SP-49 (cell line): ENCODE results near the gene IFT27.

DNA sequence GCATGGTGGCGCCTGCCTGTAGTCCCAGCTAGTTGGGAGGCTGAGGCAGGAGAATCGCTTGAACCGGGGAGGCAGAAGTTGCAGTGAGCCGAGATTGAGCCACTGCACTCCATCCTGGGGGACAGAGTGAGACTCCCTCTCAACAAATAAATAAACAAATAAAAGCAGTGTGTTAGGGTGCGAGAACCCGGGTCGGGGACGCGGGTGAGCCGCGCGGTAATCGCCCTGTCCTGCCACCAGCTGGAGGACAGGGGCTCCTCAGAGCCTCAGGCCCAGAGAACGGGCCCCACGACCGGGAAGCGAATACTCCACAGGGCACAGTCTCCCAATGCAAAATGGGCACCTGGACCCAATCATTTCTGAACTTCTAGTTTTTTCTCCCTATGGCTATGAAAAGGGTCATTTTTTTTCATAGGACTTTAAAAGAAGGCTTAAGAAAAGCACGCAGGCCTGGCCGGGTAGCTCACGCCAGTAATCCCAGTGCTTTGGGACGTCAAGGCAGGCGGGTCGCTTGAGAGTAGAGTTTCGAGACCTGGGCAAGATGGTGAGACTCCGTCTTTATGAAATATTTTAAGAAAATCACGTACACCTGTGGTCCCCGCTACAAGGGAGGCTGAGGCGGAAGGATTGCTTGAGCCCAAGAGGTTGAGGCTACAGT is 710 bp upstream of the MCM5 start:
- PRO-cap = no peak

GRCh38 chr22:35426237-35427173 is 26.6 kb downstream of the MCM5 start:
- PRO-cap = no peak

DNA sequence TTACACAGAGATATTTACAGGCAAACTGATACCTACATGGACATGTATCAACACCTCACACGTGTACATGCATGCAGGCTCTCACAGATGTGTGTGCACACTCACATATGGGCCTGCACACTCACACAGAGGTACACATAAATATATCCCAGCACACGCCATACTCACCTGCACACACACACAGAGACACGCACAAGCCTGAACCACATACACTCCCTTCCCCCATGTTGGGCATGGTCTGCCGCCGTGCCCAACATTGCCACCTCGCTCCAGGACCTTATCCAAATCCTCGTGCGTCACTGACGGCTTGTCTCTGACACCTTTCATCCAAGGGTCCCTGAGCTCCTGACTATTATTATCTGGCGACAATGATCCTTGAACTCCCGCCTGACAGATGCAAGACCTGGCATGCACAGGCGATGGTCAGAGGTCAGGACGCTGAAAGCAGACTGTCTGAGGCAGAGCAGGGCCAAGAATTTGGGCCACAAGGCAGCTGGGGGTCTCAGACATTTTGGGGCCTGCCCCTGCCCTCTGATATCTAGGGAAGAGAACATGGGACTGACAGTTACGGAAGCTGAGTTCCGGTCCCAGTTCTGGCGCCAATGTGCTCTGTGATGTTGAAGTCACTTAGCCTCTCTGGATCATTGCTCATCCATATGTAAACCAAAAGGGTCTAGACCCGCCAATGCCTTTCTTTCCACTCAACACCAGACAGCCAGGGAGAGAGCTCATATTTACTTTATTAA is 4.2 kb downstream of the MB start:
- PRO-cap = no peak

DNA sequence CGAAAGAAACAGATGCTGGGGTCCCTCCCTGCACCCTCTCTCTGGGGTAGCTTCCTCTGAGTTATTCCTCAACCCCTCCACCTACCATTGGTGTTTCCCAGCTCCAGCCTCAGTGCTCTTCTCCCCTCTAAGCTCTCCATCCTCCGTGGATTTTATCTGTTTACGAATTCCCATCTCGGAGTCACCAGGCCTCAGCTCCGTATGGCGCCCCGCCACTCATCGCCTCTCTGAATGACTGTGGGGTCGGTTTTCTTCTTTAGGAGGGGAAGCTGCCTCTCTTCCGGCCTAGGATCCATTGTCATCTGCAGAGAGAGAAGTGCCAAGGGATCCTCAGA is 4.3 kb upstream of the APOL5 start:
- PRO-cap = no peak

DNA sequence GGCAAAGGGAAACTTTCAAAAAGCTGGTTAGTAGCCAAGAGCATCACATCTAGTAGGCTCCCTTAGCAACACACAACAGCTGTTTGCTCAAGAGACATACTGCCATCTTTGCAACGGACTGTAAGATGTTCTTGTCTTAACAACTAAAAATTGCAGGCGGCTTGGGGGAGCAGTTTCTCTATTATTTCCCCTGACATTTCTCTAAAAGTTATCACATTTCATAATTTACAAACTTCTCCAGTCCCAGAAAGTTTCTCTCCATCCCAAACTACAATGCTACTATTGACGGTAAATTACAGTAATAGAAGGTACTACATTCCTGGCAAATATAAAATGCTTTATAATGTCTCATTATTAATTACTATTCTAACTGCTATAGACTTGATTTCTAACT is 134.8 kb downstream of the RBFOX2 start:
- PRO-cap = no peak

- PRO-cap = no peak
Measured at GRCh38 chr22:35914457-35914866, 114.2 kb downstream of the RBFOX2 start.

DNA sequence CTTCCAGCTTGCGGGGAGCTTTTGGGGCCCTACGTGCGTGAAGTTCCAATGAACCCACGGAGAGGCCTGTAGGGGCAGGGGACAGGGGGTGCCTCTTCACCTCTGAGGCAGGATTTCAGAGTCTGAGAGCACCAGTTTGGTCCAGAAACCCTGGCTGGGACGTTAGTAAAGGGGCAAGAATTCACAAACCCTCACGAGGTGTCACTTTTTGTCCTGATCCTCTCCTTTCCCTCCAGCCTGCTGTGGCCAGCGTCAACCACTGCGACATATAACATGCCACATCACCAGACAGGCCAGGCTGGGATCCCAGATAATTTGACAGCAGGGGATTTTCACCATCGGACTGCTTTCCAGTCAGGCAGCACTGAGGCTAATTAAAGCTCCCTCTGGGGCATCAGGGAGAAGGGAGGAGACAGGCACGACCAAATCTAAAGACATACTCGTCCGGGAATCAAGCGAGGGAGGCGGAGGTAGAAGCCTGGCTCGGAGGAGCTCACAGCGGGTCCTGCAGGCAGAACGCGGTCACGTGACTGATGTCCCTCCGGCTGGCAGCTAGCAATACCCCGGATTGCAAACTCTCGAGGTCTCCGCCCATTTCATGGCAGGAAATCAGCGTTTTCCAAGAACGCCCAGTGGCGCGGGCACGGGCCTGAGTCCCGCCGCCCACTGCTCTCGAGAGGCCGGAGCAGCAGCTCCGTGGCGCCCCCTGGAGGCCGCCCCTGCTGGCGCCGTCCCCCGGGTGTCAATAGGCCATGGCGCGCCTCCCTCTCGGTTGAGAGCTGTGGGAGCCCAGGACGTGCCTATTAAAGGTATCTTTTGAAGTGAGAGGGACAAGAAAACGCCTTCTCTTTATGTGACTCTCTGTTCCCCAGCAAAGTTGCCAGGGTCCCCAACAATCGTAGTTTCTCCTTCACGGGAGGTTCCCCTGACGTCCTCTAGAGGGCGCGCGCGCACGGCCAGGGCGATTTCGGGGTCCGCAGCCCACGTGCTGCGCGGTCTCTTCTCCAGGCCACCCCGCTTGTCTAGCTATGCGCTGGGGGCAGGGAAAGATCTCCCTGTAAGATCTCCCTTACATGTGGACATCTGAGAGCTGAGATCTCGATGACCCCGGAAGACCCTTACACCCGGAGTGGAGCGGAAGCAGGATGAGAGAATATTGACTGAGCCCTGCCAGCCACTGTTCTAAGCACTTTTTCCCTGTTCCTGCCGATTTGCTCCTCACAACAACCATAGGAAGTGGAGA is 37.2 kb upstream of the RBFOX2 start:
- PRO-cap = no peak

DNA sequence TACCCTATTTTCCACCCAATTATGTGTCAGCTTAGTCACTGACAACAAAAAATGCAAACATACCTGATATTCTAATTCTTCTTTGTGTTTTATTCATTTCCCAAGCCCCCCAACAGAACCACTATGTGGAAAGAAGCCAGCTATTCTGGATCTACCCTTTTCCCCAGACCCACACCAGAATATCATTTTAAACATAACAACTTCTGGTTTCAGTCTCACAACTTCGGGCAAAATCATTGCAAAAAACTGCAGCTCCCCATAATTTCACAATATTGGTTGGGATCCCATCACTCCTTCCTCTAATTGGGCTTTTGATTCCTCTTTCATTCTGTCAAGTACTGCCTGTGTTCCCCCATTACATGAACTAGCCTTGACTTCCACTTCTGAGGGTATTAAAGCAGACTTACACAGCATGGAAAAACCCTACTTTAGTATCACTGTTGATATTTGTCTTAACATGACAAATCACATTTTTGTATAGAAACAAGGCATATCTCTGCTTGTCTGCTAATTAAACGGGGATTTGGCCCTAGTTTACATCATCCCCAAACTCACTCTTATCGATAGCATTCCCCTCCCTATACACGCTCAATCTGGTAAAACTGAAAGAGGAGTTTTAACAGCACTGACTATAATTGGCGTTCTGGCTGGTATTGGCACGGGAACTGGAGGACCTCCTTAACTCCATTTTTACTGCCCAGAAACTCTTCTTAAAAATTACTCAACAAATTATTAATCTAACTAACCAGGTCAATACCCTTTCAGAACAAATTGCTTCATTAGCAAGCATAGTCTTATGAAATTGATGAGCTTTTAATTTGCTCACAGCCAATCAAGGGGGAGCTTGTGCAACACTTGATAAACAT is 4.2 kb upstream of the APOL3 start:
- PRO-cap = no peak

- PRO-cap = no peak
Measured at GRCh38 chr22:36262898-36263434, 10.0 kb downstream of the APOL1 start.

GRCh38 chr22:36341579-36342155 is 46.1 kb downstream of the MYH9 start:
- PRO-cap = no peak

DNA sequence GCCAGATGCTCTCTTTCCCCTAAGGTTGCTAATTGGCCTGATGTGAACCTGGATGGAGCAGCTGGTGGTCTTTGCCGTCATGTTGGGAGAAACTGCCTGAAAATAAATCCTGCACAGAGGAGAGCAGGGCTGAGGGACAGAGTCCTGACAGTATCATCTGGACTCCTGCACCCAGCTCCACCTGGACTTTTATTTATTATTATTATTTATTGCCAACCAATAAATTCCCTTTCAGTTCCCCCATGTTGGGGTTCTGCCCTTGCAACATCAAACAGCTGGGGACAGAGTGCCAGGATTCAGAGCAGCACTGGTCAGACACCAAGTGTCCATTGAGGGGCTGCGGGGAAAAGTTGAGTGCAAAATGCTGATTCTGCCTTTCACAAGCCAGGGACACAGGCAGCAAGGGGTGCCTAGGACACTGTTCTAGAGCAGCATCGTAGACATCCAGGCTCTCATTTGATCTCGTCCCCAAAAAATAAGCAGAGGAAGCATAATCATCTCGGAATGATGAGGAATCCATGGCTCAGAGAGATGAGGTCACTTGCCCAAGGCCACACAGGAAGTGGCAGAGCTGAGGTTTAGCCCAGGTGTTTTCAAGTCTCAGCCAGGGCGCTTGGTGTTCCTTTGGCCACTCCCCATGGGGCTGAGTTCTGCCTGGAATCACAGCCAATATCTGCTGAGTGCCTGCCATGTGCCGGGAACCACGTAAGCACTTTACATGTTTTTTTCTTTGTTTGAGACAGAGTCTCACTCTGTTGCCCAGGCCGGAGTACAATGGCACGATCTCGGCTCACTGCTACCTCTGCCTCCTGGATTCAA is 29.3 kb upstream of the MYH9 start:
- PRO-cap = no peak

- PRO-cap = no peak
Measured at GRCh38 chr22:36468011-36468442, 13.4 kb downstream of the TXN2 start.

- PRO-cap = no peak
Measured at GRCh38 chr22:36527927-36528763, 821 bp downstream of the EIF3D start.

GRCh38 chr22:36775518-36776748 is at the start of gene IFT27:
Gene IFT27 (minus strand): TSS chr22:36776119.
- PRO-cap = unidirectional peak, minus-strand start at chr22:36776133

GRCh38 chr22:36781945-36782361 is 6.0 kb upstream of the IFT27 start:
- PRO-cap = no peak

DNA sequence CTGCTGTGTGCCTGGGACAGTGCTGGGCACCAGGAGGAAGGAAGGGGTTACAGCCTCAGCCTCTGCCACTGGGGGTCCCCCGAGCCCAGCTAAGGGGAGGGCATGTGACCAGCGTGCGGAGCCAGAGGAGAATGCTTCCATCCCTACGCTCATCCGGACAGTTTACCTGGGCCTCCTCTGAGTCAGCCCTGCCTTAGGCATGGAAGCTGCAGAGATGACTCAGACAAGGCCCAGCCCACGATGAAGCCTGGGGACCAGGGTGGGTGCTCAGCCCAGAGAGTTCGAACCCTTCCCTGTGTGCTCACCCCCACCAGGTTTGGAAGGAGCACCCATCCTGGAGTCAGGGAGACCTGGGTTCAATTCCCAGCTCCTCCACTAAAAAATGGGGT is 11.0 kb downstream of the NCF4 start:
- PRO-cap = no peak

GRCh38 chr22:37021043-37021538 is 1.5 kb downstream of the MPST start:
- PRO-cap = no peak

- PRO-cap = no peak
Measured at GRCh38 chr22:37079328-37080414, 28.1 kb downstream of the KCTD17 start.

- PRO-cap = bidirectional peak, plus-strand start at chr22:37162621, minus-strand start at chr22:37162535
Measured at GRCh38 chr22:37162336-37162841, 12.7 kb upstream of the IL2RB start.

DNA sequence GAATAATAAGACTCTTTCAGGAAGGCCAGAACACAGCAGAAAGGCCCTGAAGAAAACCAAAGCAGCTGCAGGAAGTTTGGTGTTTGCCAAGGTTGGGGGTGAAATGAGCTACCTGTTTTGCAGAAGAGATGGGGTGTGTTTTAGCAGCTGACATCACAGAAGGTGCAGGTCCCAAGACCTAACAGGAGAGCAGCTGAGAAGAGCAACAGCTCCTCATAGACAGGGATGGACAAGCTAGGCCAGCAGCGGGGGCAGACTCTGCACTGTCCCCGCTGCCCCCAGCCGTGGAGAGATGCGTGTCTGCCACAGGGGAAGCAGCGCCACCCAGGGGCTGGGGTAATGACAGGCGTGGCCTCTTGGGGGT is 17.9 kb downstream of the C1QTNF6 start:
- PRO-cap = no peak